Non-pigmented ciliary epithelial cell (primary cell): ENCODE data around the gene SLC18A3.

- RRBS, result 2% methylated on average over 16 of the region's 80 CpGs
Observed at GRCh38 chr10:49609884-49610580, at the start of gene SLC18A3. TSS of gene SLC18A3 (plus strand) at chr10:49610310.

DNA sequence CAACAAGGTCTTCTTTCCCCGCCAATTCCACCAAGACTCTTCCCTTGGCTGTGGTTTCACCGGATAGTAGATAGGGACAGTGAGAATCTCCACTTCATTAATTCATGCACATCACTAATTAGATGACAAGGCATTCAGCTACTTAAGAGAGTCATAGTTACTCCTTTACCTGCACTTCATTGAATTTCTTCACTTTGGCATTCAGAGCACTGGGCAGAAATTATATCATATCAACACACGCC lies 23.6 kb downstream of the C10orf53 start:
- RRBS, result no CpG with 5 or more reads among the region's 3 CpGs

- RRBS, result no CpG with 5 or more reads among the region's 1 CpG
Observed at GRCh38 chr10:49759832-49760170, 2.3 kb downstream of the OGDHL start.

GRCh38 chr10:50361161-50361785 lies 110.0 kb upstream of the ASAH2 start:
- RRBS, result no CpG with 5 or more reads among the region's 7 CpGs

DNA sequence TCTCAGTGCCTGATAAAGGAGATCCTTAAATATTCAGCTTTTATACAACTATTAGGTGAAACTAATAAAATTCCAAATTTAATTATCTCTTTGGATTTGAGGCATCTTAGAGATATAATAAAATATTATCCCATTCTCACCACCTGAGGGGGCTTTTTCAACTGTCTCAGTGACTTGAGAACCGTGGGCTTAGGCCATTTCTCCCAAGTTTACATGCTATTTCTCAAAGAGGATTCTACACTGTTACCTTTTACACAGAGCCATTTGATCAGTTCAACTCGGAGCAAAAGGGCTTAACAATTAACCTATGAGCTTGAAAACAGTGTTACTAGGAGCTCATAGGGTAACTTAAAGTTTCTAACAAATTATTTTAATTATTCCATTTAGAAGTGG lies 165.1 kb upstream of the ASAH2 start:
- RRBS, result no CpG with 5 or more reads among the region's 2 CpGs

DNA sequence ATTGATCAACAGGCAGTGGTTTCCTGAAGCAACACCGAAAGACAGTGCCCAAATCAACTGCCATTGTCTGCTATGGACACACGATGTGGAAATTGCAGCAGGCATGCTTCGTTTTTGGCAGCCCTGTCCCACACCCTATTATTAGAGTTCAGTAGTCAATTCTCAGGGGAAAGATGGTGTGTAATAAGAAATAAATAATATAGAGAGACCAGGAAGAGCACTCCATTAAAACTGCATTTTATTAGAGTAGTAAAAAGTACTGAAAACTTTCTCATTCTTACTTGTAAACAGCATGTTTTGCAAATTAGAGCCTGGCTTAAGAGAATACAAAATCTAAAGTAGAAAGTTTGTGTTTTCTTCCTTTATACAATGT lies 153.8 kb downstream of the SGMS1 start:
- RRBS, result no CpG with 5 or more reads among the region's 3 CpGs

- RRBS, result no CpG with 5 or more reads among the region's 3 CpGs
Observed at GRCh38 chr10:50517625-50518198, 106.0 kb downstream of the SGMS1 start.

DNA sequence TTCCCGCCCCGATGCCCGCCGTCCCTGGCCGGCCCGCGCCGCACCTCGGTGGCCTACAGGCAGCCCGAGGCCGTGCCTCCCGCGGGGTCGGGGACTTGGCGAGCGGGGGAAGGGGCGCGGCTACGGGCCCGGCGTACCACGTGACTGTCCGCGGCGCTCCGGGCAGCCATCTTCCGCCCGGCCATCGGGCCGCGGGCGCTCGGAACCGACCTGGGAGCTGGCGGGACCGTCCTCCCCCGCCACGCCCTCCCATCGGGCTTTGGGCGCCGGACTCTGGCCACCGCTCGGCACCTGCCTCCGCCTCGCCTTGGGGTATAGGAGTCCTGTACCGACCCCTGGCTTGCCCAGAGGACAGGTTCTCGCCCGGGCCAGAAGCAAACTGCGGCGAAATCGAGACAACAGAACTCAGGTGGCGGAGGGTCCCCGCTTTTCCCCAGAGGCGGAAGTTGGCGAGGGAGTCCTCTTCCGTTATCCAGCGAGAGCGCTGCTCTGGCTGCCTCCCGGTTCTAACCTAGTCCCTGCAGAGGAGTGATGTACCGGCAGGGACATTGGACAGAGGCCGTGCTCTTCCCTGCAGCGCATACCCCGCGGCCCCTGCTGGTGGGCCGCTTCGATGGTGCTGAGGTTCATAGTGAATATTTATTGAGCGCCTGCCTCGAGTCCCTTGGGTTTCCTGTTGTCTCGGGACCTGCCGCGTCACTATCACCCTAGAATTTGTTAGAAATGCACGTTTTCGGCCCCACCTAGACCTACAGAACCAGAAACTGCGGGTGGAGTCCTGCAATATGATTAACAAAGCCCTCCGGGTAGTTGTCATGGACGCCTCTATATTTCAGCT lies 1.2 kb upstream of the SGMS1 start:
- RRBS, result 1% methylated on average over 28 of the region's 76 CpGs

GRCh38 chr10:50866307-50866676 lies 19.1 kb downstream of the A1CF start:
- RRBS, result no CpG with 5 or more reads among the region's 2 CpGs

DNA sequence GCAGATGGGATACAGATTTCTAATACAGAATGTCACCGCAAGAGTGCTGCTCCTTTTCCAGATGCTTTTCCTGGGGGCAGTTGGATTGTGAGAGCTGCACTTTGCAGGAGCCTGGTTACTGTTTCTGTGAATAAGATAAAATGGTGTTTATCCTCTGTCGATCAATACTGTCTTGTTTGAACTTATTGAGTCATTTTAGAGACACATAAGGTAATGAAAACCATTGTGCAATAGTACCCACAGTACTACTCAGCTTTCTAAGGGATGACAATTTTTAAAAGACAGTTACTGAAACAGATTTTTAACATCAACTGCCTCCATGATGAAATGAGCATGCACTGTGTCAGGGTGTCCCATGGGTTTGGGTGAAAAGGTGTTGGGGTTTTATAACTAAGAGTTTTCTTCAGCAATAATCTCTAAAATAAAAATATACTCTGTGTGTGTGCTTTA lies 2.8 kb downstream of the A1CF start:
- RRBS, result no CpG with 5 or more reads among the region's 2 CpGs

DNA sequence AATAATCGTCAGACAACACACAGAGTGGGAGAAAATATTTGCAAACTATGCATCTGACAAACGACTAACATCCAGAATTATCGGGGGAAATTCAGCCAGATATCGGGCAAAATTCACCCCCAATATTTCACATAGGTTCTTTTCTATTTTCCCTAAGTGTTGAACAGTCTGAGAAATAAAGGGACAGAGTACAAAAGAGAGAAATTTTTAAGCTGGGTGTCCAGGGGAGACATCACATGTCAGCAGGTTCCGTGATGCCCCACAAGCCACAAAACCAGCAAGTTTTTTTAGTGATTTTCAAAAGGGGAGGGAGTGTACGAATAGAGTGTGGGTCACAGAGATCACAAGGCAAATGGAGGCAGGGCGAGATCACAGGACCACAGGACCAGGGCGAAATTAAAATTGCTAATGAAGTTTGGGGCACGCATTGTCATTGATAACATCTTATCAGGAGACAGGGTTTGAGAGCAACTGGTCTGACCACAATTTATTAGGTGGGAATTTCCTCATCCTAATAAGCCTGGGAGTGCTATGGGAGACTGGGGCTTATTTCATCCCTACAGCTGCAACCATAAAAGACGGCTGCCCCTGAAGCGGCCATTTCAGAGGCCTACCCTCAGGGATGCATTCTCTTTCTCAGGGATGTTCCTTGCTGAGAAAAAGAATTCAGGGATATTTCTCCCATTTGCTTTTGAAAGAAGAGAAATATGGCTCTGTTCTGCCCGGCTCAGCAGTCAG lies 193.7 kb downstream of the PRKG1 start:
- RRBS, result no CpG with 5 or more reads among the region's 12 CpGs

DNA sequence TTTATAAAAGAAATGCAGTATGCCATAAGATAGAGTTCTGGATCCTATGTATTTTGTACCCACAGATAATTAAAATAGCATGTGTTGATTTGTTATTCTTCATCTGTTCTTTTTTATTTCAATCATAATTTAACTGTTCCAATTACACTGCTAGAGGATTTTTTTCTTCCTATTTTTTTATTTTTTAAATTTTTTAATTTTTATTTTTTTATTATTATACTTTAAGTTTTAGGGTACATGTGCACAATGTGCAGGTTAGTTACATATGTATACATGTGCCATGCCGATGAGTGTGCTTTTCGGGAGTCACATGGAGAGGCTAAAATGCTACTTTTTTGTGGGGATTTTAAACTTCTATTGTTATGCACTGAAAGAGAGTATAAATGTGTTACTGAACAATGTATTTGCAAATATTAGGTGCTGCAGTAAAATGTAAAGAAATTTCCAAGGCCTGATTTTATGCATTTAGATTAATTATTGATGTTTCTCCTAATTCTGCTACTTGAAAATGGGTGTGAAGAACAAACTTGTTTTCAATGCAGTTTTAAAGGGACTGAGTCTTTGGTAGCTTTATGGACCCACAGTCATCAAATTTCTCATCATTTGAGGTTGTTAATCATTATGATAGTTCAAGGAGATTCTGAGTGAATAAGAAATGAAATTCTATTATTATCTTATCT lies 213.8 kb downstream of the PRKG1 start:
- RRBS, result no CpG with 5 or more reads among the region's 2 CpGs

GRCh38 chr10:51457222-51457555 lies 242.2 kb downstream of the CSTF2T start:
- RRBS, result no CpG with 5 or more reads among the region's 2 CpGs

DNA sequence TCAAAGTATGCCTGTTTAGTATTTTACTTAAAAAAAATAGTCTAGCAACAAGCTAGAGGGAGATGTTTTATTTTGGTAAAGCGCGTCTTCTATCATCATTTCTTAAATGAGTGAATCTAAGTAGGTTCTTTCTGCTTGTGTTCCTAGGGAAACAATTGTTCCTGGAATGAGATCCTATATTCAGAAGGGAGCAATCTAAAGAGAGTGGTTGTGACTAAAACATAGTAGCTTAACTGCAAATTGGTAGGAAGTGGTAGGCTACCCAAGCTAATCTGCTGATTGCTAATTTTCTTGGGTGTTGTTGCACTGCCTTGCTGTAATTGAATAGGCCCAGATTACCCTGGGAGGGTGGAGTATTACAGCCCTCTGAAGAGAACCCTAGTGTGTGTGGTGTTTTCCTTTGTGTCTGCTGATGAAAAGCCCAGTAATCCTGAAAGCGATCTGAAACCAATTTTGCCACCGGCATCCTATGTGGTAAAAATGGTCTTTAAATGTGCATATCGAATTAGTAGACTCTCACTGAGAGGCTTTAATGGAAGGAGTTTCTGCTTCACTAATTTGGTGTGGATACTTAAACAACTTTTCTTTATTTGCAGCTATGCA lies 92.7 kb downstream of the CSTF2T start:
- RRBS, result no CpG with 5 or more reads among the region's 5 CpGs

GRCh38 chr10:51697974-51699019 lies 1.1 kb downstream of the CSTF2T start:
- RRBS, result no CpG with 5 or more reads among the region's 14 CpGs

- RRBS, result no CpG with 5 or more reads among the region's 2 CpGs
Observed at GRCh38 chr10:52772012-52772612, 472 bp downstream of the MBL2 start.

GRCh38 chr10:53025072-53025746 lies 252.6 kb upstream of the MBL2 start:
- RRBS, result no CpG with 5 or more reads among the region's 10 CpGs

DNA sequence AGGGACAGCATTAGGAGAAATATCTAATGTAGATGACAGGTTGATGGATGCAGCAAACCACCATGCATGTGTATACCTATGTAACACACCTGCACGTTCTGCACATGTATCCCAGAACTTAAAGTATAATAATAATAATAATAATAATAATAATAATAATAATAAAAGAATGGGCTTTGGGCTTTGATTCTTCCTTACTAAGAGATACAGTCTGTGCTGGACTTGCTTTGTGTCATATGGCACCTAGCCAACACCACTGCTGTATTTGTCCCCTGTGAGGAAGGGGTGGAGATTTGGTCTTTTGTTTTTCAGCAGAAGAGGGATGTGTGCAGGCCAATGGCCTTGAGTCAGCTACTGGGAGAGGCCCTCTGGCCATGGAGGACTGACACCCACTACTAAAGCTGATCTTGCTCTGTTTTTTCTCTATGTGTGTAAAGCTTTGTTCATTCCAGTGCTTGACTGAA lies 573.0 kb upstream of the PCDH15 start:
- RRBS, result no CpG with 5 or more reads among the region's 1 CpG

- RRBS, result no CpG with 5 or more reads among the region's 14 CpGs
Observed at GRCh38 chr10:55627401-55627828, 733.6 kb downstream of the ZWINT start.

DNA sequence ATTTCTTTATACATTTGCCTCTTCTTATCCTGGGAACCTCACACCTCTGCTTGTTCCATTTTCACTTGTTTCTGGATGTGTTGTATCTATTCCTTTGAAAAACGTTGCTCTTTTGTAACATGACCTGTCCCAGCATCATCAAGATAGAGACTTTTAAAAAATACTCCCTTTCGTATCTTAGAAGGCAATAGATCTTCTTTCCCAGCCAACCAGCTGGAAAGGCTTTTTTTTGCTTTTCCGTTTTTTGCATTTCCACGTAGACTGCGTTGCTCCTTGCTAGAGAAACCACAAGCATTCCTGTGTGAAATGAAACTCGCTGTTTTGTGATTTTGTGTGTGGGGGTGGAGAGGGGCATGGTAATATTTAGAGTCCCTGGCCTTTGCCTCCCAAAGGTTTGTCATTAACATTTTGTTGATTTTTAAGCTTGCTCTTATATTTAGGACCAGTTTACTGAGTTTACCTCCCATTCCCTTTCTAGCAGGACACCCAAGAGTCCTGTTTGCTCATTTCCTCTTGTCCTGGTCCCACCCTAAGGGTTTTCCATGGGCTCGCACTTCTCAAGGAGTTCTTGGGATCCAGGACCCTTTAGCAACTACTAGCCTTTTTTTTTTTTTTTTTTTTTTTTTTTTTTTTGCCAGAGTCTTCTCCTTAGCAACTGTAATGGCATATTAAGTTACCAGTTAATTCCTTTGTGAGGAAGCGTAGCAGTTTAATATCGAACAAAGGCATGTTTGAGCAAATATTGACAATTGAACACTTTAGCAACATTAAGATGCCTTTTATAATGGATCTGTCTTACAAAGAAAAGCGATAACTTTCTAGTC lies 243.6 kb downstream of the BICC1 start:
- RRBS, result no CpG with 5 or more reads among the region's 10 CpGs